Measurements from ENCODE around the gene ECHDC3.

DNA sequence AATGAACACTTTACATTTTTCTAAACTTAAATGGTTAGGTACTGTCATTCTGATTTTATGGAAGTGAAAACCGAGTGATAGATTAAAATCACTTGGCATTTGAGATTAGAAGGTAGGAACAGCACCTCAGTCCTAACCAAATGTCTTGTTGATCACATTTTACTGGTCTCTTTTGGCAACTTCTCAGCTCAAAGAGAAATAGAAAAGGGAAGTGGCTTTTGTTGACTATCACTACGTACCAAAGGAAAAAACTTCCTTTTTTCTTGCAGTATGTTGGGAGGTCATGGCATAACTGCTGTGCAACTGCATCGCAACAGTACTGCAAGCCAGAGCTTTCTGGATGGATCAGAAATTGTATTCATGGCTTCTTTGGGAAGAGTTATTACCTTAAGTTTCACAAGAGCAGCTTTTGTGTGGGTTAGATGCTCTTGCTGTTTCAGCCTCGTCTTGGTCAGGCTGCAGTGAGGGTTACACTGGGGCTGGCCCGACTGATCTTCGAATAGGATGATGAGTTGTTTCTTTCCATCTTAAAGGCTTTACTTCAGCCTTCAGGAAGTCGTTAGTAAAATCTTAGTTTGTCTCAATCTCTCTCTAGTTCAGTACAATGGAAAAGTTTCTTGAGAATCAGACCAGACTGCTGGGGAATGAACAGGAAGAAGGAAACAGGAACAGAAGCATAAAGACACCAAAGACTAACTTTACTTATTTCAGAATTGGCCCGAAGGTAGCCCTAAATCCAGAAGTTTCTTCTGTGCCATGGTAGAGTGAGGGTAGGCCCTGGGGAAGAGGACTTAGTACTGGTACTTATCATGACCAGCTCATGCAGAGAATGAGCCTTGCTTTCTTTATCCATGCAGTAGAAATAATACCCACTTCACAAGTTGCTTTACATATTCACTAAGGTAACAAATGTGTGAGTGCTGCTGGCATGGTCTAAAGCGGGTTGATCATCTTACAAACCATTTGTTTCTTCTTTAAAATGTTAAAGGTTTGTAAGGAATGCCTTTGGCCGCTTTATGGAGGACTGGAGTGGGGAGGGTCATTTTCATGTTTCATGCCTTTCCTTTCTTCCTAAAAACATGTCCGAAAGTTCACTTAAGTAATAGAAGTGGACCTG is 153.6 kb downstream of the CELF2 start:
- PRO-cap, result no peak

GRCh38 chr10:11177689-11178436 is 160.2 kb downstream of the CELF2 start:
- PRO-cap, result no peak

GRCh38 chr10:11208917-11210217 is 191.7 kb downstream of the CELF2 start:
- PRO-cap, result no peak

GRCh38 chr10:11282907-11283499 is 265.3 kb downstream of the CELF2 start:
- PRO-cap, result no peak

- PRO-cap, result no peak
Observed at GRCh38 chr10:11288066-11288315, 270.3 kb downstream of the CELF2 start.

DNA sequence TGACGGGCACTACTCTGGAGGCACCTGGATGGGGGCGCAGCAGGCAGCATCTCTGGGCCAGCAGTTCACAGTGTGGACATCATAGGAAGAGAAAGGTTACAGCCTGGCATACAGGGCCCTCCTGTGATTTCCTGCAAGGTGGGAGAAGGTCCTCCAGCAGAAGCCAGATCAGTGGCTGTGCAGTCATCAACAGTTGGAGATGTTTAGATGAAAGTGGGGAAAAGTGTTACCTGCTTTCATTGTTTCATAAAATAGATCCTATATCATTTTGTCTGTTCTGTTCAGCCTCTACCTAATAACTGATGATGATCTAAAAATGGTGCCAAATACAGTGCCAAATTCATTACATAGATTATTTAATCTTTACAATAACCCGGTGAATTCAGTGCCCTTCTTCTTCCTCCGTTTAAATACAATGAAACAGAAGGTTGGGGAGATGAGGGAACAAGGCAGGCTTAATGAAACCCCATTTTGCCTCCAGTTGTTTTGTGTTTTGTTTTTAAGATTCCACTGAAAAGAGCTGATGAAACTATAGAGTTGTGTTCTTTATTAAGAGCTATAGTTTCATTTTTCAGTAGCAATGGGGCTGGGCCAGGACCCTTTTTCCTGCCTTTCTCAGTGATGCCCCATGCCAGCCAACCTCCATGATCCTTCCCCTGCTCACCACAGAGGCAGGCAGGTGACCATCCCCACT is 289.7 kb downstream of the CELF2 start:
- PRO-cap, result no peak

DNA sequence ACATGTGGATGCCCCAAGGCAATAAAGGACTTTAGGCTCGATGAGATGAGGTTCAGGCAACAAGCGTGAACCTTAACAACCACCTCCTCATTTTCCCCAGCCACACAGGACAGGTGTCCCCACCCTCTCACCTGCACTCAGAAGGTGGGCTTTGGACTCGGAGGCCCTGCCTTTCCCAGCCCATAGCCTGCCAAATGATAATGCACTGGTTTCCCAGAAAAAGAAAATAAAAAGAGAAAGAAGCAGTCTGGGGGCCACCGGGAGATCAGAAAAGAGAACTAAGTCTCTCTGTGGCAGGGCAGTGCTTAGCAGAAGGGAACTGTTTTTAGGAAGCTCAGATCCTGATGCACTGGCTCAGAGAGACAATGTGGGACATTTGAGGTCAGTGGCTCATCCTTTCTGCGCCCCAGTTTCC is 22.2 kb upstream of the ECHDC3 start:
- PRO-cap, result no peak

DNA sequence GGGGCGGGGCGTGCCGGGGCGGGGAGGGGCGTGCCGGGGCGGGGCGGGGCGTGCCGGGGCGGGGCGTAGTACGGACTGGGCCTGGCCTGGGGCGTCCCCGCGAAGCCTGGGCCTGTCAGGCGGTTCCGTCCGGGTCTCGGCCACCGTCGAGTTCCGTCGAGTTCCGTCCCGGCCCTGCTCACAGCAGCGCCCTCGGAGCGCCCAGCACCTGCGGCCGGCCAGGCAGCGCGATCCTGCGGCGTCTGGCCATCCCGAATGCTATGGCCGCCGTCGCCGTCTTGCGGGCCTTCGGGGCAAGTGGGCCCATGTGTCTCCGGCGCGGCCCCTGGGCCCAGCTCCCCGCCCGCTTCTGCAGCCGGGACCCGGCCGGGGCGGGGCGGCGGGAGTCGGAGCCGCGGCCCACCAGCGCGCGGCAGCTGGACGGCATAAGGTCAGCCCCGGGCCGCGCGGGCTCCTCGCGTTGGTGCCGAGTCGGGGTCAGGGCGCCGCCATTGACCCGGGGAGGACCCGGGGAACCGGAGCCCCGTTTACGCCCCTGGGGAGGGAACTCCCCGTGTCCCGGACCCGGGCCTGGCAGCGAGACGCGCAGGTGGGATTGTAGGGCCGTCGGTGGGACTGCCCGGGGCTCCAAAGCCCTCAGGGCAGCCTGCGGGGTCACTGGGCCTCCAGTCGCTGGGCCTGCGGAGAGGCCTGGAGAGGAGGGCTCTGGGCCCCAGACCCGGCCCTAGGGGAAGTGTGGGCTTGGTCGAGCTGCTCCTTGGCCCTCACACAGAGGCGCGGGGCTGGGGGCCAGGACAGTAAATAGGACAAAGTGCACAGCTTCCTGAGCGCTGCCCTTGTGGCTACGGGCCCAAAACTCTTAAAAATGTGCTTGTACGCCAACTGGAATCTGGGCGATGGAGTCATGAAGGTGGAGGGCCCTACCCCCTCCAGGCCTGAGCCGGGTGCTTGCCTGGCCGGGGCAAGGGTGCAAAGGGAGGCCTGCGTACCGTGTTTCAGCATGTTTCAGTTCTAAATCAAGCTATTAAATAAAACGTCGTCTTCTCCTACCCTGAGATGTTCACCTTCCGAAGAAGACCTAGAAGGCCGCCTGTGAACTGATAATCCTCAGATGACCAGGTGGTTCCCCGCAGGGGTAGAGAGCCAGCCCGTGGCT is at the start of gene ECHDC3:
Gene ECHDC3, plus strand, starts transcription at position 66 of the 1,156 bp plus-strand sequence.
- PRO-cap, result bidirectional peak, plus-strand start at position 68 of the sequence, minus-strand start outside the sequence; bidirectional peak, plus-strand start at position 389 of the sequence, minus-strand start at position 280 of the sequence

DNA sequence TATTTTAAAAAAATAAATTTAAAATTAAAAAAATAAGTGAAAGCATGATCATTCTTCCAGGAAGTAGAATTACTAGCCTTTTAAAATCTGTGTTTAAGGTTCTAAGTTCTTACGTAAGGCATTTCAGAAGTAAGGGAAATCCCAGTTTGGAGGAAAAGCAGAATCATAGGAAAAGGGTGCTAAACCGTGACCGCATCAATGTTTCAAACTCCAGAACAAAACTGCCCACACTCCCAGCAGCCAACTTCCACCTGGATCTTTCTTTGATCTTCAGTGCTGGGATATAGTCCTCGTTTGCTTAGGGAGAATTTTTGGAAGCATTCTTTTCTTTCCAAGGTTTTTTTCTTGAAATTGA is 8.8 kb downstream of the PROSER2 start:
- PRO-cap, result no peak

DNA sequence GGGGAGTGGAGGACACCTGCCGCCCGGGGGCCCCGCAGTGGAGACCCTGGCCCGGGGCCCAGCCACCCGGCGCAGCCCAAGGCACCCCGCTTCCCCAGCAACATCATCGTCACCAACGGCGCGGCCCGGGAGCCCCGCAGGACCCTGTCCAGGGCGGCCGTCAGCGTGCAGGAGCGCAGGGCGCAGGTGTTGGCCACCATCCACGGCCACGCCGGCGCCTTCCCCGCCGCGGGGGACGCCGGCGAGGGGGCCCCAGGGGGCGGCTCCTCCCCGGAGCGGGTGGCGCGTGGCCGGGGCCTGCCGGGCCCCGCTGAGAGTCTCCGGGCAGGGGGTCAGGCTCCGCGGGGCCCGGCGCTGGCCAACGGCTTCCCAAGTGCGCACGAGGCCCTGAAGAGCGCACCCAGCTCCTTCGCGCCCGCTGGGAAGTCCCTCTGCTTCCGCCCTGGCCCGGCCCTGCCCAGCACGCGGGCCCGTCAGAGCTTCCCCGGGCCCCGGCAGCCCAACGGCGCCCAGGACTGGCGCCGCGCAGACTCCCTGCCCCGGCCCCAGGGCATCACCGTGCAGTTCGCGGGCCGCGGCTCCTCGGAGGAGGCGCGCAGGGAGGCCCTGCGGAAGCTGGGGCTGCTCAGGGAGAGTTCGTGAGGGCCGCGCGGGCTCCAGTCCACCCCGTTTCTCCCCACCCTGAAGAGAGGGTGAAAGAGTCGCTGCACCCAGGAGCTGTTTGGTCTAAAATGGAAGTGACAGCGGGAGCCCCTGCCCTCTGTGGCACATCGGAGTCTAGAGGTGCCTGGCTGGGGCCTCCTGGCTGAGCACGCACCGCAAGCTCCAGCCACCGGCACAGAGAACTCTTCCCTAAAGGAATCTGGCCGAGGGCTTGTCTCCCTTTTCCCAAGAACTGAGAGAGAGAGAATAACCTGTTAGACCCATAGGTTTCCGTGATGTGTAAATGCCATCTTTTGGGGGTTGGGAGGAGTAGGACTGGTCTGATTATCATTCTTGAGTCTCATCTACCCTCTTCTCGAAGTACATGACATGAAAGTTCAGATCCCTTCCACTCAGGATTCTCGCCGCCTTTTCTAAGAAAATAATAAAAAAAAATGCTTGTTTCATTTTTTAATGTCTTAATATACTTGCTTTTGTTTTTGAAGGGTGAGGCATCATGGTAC is 47.0 kb downstream of the PROSER2 start:
- PRO-cap, result bidirectional peak, plus-strand start at position 563 of the sequence, minus-strand start at position 417 of the sequence; unidirectional peak, minus-strand start at position 859 of the sequence

- PRO-cap, result no peak
Observed at GRCh38 chr10:11871473-11871845, 48.3 kb downstream of the PROSER2 start.

DNA sequence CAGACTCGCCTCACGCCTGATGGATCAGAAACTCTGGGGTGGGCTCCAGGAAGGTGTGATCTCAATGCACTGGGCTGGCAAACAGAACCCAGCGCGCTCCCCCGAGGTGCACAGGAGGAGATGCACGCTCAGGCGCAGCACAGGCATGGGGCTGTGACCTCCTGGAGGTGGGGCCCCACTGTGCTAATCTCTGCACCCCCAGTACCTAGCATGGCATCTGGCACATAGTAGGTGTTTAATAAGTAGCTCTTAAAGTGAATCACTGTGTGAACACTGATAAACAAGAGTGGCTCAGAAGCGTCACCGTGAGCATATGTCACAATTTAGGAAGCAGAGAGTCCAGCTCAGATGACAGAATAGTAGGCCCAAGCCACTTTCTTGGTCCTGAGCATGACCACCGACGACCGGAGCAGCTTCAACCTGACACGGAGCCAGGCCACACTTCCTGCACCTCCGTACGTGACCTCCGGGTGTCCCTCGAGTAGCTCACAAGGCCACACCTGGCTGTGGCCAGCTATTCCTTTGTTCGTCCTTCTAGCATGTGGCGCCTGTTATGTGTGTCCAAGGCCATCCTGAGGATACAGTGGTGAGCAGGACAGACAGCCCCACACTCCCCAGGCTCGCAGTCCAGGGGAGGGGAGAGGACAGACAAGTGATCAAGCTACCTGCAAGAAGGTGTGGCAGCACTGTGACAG is 58.1 kb downstream of the PROSER2 start:
- PRO-cap, result unidirectional peak, plus-strand start at position 517 of the sequence

DNA sequence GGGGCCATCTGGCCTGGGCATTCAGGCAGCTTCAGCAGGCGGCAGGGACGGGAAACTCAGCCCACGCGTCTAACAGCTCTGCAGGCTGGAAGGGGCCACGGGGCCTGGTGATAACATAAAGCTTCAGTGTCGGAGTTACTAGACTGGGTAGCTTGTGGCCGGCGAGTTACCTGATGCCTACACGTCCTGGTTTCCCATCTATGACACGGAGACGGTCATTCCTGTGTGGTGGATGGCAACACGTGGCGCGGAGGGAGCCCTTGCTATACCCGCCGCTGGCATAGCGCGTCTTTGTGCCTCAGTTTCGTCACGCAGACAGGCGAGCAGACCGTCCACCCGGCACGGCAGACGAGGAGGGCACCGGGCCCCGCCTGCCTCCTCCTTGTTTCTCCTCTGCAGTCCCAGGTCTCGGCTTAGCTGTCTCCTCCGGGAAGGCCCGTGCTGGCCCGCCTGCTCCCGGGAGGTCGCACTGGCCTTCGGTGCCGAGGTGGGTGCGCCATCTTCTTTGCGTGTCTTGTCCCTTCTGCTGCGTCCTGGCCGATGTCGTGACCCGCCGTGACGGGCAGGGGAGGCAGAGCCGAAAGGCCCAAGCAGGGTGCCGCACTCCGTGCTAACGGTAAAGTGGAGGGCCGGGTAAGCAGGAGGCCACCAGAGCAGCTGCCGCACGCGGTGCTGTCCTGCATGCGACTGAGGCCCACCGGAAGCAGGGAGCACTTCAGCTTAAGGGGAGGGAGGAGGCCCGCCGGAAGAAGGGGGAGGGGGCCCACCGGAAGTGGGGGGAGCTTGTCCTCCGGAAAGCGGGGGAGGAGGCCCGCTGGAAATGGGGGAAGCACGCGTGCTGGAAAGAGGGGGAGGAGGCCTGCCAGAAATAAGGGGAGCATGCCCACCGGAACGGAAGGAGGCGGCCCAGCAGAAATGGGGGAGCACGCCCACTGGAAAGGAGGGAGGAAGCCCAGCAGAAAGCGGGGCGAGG is 71.1 kb downstream of the PROSER2 start:
- PRO-cap, result no peak

GRCh38 chr10:11958879-11959595 is 83.6 kb downstream of the UPF2 start:
- PRO-cap, result no peak

DNA sequence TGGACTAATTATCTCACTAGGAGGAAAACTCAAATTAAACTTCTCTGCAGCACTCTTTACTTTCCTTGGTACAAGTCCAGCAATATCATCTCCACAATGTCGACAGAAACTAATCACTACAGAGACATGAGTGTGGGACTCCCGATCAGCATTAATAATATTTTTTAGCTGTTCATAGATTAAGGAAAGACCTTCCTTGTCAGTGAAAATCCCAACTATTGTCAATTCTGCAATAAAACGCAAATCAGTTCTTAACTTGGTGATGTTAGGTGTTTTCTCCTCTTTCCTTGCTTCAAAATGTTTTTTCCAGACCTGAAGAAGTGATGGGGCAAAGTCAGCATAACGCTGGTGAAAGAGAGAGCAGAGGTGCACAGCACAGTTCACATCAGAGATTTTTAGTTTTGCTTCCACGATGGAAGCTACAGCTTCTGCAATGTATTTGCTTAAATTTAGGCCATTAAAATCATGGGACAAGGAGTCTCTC is 13.7 kb downstream of the UPF2 start:
- PRO-cap, result no peak

- PRO-cap, result no peak
Observed at GRCh38 chr10:12333664-12334457, 15.5 kb upstream of the CAMK1D start.

DNA sequence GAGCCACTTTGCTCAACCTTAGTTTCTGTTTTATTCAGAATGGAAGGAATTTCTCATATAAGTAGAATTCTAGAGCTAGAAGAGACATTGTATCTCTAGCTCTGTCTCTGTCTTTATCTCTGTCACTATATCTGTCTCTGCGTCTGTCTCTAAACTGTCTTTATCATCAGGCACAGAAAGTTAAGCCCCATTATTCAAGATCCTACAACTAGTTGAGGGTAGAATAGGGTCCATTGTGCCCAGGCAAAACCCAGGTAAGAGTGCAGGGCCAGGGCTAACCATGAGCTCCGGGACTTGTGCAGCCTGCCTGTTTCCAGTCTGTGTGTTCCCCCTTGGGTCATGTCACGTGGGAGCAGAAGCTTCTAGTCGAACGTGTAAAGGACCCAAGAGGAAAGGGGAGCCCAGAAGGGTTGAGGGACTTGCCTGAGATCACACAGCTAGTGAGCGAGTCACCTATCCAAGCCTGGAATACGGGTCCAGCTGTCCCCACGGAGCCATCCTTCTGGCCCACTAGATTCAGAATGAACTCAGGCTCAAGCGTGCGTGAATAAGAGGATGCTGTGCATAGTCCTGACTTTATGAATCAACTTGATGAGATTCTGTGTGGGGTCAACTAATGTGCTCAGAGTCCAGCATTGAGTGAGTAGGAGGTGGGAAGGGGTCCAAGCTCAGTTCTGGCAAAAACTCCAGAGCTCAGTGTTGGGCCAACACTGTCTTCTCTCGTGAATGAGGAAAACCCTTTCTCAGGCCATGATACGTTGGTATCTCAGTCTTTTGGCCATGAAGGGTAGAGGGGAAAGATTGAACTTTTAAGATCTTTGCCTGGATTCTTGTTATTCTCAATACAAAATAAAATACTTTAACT is 41.2 kb downstream of the CAMK1D start:
- PRO-cap, result no peak

DNA sequence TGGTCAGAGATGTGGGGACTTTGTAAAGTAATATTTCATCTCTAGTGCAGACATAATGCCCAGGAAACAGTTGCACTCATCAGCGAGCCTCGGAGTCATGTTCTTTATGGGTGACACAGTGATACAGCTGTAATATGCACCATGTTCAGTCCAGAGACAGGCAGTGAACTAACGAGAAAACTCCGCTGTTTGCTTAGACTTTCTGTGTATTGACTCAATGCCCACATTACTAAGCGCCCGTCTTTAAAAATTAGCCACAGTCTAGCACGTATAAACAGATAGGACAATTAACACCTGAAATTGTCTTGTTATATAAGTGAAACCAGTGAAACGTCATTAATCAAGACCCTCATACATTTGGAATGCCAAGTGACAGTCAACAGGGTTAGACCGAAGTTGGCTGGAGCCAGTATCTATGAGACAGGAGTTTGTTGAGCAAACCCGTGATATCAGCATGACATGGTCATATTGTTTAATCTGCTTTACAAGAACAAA is 56.0 kb downstream of the CAMK1D start:
- PRO-cap, result no peak

GRCh38 chr10:12706311-12706995 is 295.1 kb downstream of the CCDC3 start:
- PRO-cap, result no peak

DNA sequence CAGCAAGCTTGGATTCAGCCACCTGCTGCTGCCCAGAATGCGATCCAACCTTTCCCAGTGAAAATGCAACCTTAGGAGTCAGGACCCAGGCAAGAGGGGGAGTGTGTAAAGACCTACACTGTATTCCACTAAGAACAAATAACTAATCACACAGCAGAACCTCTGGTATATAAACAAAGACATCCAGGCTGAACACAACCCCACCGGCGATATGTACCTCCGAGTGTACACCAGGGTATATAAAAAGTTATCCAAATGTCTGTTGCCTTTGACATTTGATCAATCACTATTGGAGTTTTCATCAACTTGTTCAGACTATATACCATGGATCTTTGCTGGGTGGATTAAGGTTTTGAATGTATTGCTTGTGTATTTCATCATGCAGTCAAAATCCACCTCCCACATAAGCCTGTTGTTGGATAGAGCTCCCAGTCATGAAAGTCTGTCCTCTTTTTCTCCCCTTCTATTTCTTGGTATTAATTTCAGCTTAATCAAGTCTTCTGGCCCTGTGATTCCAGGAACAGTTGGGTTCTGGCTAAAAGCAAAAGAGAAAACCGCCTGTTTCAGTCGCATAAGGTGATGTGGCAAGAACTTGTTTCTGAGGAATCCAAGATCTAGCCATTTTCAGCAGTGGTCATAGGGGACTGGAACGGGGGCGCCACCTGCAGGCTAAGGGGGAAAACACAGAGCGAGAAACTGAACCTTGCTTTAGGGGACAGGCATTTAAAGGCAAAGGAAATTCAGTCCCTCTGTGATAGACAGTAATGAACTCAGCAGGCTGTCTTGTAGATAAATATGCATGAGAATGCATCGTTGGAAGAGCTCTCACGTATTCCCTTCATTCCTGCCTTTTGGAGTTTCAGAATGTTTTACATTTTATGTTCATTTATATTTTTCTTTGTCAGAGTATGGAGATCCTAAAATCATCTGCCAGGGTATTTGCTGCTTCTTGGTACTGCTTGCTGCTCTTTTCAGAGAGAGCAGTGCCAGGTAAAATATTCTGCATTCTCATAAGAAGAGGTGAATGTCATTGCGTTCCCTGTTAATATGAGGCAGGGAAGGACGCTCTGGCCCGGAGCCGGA is 290.5 kb downstream of the CCDC3 start:
- PRO-cap, result no peak

Data from endodermal cell (in vitro differentiated cells).